HT1080 (cell line): ENCODE measurements around the gene CTXND1.

RAMPAGE:
- cytosol, long total RNA = no peak
- long total RNA = no peak
- nucleus, long total RNA = no peak
Measured at GRCh38 chr15:79322040-79322861, 11.3 kb downstream of the TMED3 start.

DNA sequence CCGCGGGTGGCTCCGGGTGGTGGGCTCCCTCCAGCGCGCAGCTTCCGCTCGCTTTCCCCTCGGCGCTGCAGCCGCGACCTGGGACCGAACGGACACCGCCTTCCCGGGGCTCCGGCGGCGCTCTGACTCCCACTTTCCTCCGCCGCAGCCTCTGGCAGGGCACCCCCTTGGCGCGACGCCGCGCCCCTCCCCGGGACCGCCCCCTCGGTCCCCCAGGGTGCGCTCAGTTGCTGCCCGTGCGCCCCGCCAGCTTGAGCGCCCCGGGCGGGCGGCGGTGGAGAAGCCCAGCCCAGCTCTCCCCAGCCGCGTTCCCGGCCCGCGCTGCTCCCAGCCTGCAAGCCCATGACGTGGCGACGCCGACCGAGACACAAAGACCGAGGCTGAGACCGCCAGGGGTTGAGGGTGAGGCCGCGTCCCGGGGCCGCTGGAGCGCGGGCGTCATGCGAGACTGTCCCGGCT, 341 bp upstream of the MINAR1 start:
RAMPAGE:
- cytosol, long total RNA = no peak
- long total RNA = no peak
- nucleus, long total RNA = no peak

DNA sequence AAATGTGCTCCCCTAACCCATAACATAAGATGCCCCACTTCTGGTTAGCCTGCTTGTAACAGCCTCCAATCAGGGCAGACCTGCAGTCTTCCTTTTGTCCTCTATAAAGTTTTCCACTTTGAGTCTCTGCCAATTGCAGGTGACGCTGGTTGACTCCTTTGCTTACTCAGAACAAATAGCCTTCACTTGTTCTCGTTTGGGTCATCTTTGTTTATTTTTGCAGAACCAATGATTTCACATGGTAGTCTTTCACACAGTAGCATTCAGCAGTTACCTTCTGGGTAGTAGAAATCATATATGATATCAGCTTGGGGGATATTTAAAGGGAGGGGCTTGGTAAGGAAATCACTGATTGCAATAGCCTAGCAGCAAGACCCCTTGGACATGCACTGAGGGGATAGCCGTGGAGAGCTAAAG, 225.6 kb downstream of the MINAR1 start:
RAMPAGE:
- cytosol, long total RNA = no peak
- long total RNA = no peak
- nucleus, long total RNA = no peak

DNA sequence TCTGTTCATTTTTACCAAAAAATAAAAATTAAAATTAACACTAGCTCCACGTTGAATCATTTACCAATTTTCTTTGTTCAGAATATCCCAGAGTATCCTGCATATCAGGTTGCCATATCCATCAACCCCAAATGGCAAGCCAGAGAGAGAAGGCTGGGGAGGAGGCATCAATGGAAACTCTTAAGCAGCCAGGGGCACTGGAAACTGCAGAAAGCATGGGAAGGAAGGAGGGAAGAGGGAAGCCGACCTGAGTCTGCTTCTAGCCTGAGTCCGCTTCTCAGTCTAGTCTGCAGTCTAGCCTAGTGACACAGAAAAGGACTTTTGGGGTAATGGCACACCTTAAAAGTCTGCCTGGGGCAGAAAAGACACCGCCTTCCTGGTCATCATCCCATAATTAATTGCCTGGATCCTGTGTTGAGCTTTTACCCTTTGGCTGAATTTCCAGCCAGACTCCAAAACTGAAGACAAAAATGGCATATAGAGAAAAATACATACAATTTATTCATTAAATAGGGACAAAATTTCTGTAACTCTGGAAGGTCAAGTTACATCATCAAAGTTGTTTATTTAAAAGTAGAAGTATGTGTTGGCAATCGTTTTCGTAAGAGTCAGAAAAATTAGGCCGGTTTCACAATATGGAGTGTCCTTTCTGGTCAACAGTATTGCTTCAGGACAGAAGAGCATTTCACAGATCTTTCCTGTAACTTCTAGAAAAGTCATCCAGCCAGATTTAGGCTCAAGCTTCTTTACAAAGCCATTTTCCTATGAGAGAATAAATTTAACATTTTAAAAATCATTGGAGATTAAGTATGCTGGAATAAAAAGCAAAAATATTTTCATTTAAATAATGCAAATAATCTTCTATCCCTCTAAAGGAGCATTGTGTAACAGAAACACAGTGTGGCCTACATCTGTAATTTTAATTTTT, 1.8 kb upstream of the MTHFS start:
RAMPAGE:
- cytosol, long total RNA = no peak
- long total RNA = no peak
- nucleus, long total RNA = no peak

GRCh38 chr15:79970076-79970659, 828 bp downstream of the BCL2A1 start:
RAMPAGE:
- cytosol, long total RNA = no peak
- long total RNA = no peak
- nucleus, long total RNA = no peak

RAMPAGE:
- cytosol, long total RNA = no peak
- long total RNA = no peak
- nucleus, long total RNA = no peak
Measured at GRCh38 chr15:80058805-80059056, 745 bp upstream of the ZFAND6 start.

RAMPAGE:
- cytosol, long total RNA = no peak
- long total RNA = no peak
- nucleus, long total RNA = no peak
Measured at GRCh38 chr15:80081140-80082142, 22.0 kb downstream of the ZFAND6 start.

DNA sequence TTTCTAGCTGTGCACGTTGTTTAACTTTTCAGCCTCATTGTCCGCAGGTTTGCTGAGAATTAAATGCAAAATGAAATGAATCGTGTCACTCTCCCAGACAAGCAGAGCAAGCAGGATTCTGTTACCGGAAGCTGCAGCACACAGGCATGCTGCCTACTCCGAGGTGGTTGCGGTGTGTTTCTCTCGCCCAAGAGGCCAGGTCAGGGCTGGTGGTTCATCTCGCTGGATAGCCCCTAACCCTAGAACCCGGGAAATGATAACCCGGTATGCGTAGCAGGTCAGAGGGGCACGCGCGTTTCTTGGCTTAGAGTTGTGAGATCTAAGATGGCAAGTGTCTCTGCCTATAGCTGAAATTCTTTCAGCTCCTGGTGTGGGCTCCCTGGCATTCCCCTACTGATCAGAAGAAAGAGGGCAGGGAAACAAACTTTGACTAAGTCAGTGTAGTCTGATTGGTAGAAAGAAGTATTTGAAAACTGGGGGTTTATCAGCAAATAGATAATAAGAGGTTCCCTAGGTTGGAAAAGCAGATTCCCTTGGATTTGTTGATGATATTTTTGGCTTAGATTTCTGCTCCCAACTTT, 603 bp downstream of the FAH start:
RAMPAGE:
- cytosol, long total RNA = no peak
- long total RNA = no peak
- nucleus, long total RNA = no peak

DNA sequence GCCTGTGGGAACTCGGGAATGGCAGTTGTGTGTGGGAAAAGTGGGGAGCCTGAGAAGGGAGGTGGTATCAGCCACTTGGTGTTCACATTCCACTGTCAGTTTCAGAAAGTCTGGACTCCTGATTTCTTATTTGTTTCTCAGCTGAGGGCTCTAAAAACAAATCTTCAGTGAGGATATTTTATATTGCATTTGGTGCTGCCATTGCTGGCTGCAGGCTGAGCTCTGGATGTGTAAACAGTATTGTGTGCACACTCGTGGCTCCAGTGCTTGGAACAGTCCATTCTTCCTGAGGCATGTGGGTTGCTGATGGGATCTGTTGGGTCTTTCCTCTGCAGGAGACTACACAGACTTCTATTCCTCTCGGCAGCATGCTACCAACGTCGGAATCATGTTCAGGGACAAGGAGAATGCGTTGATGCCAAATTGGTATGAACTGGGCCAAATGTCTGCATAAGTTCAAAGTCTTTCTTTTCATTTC, 9.2 kb downstream of the FAH start:
RAMPAGE:
- cytosol, long total RNA = no peak
- long total RNA = no peak
- nucleus, long total RNA = no peak

GRCh38 chr15:80252061-80252386, at the start of gene CTXND1:
TSS of gene CTXND1 (minus strand) at chr15:80252213.
RAMPAGE:
- cytosol, long total RNA = no peak
- long total RNA = no peak
- nucleus, long total RNA = no peak

DNA sequence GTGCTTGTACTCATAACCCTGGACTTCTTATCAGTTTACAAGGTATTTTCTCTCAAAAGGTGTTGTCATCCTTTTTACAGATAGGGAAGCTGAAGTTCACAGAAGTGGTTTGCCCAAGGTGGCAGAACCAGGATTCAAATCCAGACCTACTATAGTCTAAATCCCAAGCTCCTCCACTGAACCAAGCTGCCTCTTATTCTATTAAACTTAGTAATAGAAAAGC, 10.2 kb upstream of the ABHD17C start:
RAMPAGE:
- cytosol, long total RNA = no peak
- long total RNA = no peak
- nucleus, long total RNA = no peak

RAMPAGE:
- cytosol, long total RNA = no peak
- long total RNA = no peak
- nucleus, long total RNA = no peak
Measured at GRCh38 chr15:80699879-80700487, 4.9 kb downstream of the ABHD17C start.

RAMPAGE:
- cytosol, long total RNA = no peak
- long total RNA = no peak
- nucleus, long total RNA = no peak
Measured at GRCh38 chr15:80709490-80710809, 14.8 kb downstream of the ABHD17C start.

GRCh38 chr15:80922417-80923087, 67.1 kb downstream of the MESD start:
RAMPAGE:
- cytosol, long total RNA = no peak
- long total RNA = no peak
- nucleus, long total RNA = no peak

RAMPAGE:
- cytosol, long total RNA = no peak
- long total RNA = no peak
- nucleus, long total RNA = no peak
Measured at GRCh38 chr15:80978847-80979599, 10.6 kb downstream of the MESD start.

RAMPAGE:
- cytosol, long total RNA = no peak
- long total RNA = no peak
- nucleus, long total RNA = no peak
Measured at GRCh38 chr15:81023089-81024162, 22.7 kb downstream of the TLNRD1 start.

DNA sequence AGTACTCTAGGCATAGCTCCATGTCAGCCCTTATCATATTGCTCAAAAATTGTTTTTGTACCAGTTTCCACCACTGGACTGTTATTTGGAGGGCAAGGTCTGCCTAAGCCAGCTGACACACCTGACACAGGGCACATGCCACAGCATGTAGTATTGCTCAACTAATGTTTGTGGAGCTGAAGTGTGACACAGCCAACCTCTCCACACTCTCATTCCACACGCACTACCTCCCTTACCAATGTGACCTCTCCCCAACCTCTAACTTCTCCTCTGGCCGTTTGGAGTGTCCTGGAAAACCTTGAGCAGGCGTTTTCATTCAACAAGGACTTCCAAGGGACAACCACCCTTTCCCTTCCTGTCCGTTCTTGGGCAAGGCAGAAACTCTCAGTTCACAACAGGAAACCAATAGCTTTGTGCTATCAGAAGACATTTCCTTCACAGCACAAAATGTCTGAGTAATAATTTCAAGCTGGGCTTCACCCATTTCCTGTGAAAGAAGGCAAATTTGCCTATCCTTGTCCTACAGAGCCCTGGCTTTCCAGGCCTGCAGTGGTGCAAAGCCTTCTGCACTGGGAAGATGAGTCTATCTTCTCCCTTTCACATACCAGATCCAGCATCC, 38.4 kb downstream of the TLNRD1 start:
RAMPAGE:
- cytosol, long total RNA = no peak
- long total RNA = no peak
- nucleus, long total RNA = no peak

DNA sequence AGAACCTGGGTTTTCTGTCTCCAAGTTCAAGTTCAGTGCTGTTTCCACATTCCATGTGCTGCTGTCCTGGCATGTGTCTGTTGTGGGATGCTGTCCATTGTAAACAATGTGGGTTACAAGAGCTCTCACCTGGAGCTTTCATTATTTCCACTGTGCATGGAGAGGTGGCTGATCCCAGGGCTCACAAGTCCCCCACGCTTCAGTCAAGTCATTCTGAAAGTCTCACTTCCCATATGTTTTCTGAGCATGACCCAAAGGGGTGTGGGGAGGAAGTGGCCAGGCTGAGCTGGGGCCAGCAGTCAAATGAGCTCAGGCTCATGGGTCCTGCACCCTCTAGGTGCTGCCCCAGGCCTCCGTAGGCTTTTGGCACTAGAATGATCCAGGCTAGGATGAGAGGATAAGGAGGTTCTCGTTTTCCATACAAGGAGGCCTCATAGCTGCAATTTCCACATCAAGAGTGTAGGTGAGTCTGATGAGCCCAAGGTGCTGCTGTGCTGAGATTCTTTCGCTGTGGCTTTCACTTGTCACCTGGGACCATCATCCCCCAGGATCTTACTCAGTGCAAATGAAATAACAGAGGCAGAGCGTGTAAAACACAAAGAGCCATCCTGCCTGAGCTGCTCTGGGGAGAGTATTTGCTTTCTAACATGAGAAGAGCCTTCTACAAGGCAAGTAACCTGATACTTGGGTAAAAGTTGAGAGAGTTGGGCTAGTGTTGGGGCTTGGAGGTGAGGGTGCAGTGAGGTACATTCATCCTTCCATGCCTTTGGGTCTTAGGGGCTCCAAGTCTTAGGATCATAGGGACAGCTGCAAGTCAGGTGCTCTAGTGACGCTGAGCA, 21.9 kb downstream of the STARD5 start:
RAMPAGE:
- cytosol, long total RNA = no peak
- long total RNA = no peak
- nucleus, long total RNA = no peak

DNA sequence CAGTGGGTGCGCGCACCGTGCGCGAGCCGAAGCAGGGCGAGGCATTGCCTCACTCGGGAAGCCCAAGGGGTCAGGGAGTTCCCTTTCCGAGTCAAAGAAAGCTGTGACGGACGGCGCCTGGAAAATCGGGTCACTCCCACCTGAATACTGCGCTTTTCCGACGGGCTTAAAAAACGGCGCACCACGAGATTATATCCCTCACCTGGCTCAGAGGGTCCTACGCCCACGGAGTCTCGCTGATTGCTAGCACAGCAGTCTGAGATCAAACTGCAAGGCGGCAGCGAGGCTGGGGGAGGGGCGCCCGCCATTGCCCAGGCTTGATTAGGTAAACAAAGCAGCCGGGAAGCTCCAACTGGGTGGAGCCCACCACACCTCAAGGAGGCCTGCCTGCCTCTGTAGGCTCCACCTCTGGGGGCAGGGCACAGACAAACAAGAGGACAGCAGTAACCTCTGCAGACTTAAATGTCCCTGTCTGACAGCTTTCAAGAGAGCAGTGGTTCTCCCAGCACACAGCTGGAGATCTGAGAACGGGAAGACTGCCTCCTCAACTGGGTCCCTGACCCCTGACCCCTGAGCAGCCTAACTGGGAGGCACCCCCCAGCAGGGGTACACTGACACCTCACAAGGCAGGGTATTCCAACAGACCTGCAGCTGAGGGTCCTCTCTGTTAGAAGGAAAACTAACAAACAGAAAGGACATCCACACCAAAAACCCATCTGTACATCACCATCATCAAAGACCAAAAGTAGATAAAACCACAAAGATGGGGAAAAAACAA, 247.6 kb downstream of the MEX3B start:
RAMPAGE:
- cytosol, long total RNA = no peak
- long total RNA = no peak
- nucleus, long total RNA = no peak

GRCh38 chr15:82040303-82041361, 5.2 kb downstream of the MEX3B start:
RAMPAGE:
- cytosol, long total RNA = no peak
- long total RNA = no peak
- nucleus, long total RNA = no peak